Hematopoietic multipotent progenitor cell (in vitro differentiated cells): ENCODE measurements around the genes PLXNB2 and ACR.

DNA sequence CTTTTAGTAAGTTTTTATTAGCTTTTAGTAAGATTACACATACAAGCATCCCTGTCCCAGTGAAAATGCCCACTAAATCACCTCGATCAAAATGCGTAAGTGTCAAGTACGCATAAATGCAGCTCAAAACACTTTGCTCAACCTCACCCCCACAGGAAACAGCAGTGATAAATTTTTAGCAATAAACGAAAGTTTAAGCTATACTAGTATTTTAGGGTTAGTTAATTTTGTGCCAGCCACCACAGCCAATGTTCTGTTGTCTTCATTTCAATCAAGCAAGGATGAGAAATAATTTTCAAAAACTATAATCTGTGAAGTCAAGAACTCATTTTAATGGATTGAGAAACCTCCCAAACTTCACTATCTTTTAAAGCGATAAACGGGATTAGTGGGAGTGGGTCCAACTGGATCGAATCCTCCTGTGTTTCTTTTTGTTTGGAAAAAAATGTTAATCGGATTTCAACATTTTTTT is 963 bp upstream of the MLC1 start:
- CAGE, long polyA plus RNA = no peak

- CAGE, long polyA plus RNA = no peak
Observed at GRCh38 chr22:50158047-50158529, 12.4 kb upstream of the PANX2 start.

DNA sequence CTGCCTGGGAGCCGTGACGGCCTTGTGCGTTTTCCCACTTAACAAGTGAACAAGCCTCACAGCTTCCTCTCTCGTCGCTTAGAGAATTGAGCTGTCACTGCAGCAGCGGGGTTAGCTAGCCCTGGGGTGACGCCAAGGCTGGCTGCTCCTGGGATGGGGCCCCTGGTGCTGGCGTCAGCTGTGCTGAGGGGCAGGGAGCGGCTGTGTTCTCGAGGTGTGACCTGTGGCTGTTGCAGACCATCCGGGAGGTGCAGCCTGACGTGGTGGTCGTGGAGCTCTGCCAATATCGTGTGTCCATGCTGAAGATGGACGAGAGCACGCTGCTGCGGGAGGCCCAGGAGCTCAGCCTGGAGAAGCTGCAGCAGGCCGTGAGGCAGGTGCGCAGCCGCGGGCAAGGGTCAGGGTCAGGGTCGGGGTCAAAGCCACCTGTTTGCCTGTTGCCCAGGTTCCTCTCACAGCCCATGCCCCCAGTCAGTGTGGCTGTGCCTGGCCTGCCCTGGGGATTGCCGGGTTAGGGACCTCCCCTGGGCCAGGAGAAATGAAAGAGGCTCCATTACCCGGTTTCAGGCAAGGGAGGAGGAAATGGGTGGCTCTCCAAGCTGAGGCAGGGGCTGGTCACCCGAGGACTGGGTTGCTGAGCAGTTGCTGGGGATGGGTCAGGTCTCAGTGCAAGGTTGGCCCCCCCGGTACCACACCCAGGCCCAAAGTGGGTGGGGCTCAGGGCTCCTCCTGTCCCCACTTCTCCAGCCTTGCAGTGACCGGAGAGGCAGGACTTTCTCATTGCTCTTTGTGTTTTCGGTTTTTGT is 5.9 kb upstream of the SELENOO start:
- CAGE, long polyA plus RNA = no peak

DNA sequence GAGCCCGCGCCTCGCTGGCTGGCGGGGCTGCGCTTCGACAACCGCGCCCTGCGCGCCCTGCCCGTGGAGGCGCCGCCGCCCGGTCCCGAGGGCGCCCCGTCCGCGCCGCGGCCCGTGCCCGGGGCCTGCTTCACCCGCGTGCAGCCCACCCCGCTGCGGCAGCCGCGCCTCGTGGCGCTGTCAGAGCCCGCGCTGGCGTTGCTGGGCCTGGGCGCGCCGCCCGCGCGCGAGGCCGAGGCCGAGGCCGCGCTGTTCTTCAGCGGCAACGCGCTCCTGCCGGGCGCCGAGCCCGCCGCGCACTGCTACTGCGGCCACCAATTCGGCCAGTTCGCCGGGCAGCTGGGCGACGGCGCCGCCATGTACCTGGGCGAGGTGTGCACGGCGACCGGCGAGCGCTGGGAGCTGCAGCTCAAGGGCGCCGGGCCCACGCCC is 356 bp downstream of the SELENOO start:
- CAGE, long polyA plus RNA = no peak

- CAGE, long polyA plus RNA = no peak
Observed at GRCh38 chr22:50209842-50210351, 9.1 kb downstream of the SELENOO start.

GRCh38 chr22:50278417-50279301 is 8.5 kb upstream of the MAPK11 start:
- CAGE, long polyA plus RNA = no peak

GRCh38 chr22:50306969-50308246 is at the start of gene PLXNB2:
Gene PLXNB2, minus strand, starts transcription at chr22:50307646.
- CAGE, long polyA plus RNA = start-site peak on the minus strand at chr22:50307585-50307652, 229 reads

DNA sequence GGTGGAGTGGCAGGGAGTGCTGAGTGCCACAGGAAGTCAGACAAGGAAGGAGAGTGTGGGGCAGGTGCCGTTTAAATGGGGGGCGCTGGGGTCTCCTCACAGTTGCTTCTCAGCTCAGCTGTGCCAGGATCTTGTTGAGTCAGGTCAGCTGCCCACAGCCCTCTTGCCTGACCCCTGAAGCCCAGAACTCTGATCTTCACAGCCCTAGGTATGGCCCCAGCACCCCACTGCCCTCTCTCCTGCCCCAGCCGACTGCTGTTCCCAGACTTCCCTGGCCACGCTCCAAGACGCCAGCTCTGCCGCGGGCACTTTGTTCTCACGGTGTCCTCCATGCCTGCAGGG is 1.1 kb upstream of the MIOX start:
- CAGE, long polyA plus RNA = no peak

GRCh38 chr22:50530815-50531399 is 1.1 kb upstream of the TYMP start:
- CAGE, long polyA plus RNA = no peak

GRCh38 chr22:50568622-50569718 is 6.3 kb upstream of the SYCE3 start:
- CAGE, long polyA plus RNA = no peak

- CAGE, long polyA plus RNA = no peak
Observed at GRCh38 chr22:50571005-50571856, 7.0 kb downstream of the CPT1B start.

GRCh38 chr22:50622589-50623560 is 5.1 kb downstream of the ARSA start:
- CAGE, long polyA plus RNA = no peak

- CAGE, long polyA plus RNA = no peak
Observed at GRCh38 chr22:50657869-50658457, 30.0 kb upstream of the ARSA start.

DNA sequence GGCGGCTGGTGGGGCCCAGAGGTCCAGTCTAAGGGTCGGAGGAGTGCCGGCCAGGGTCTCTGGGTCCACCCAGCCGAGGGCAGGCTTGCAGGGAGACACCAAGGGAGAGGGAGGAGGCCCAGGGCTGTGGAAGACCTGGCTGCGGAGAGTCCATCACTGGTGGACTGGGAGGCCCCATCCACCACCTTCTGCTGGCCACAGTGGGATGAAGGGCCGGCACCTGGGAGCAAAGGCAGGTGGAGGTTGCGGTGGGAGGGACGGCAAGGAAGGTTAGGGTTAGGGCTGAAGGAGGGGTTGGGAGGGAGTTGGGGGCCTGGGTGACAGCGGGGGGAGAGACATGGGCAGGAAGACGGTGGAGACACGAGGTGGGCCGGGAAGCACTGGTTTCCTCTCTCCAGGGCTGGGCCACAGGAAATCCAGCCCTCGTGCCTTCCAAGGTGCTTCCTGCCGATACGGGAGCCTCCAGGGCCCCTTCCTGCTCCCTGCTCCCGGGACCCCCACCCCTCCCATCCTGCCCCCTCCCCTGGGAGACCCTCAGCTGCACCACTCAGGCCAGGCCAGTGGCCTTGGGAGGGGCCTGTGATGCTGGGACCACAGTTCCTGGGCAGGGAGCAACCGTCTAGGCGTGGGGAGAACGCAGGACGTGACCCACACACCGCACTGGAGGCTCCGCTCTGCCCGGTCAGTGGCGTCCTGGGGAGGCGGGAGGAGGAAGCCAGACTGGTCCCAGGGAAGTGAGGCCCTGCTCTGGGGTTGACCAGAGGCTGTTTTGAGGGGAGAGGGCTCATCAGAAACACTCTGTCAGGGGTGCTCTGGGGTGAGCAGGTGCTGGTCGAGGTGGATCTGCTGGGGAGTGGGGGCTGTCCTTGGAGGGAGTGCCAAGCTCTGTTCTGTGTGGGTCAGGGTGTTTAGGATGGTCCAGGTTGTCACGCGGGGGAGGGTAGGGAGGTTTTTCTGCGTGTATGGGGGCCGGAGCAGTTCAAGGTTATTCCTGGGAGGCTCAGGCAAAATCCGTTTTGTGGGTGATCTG is 44.5 kb upstream of the ARSA start:
- CAGE, long polyA plus RNA = no peak

- CAGE, long polyA plus RNA = no peak
Observed at GRCh38 chr22:50695420-50696642, 42.2 kb upstream of the ACR start.

DNA sequence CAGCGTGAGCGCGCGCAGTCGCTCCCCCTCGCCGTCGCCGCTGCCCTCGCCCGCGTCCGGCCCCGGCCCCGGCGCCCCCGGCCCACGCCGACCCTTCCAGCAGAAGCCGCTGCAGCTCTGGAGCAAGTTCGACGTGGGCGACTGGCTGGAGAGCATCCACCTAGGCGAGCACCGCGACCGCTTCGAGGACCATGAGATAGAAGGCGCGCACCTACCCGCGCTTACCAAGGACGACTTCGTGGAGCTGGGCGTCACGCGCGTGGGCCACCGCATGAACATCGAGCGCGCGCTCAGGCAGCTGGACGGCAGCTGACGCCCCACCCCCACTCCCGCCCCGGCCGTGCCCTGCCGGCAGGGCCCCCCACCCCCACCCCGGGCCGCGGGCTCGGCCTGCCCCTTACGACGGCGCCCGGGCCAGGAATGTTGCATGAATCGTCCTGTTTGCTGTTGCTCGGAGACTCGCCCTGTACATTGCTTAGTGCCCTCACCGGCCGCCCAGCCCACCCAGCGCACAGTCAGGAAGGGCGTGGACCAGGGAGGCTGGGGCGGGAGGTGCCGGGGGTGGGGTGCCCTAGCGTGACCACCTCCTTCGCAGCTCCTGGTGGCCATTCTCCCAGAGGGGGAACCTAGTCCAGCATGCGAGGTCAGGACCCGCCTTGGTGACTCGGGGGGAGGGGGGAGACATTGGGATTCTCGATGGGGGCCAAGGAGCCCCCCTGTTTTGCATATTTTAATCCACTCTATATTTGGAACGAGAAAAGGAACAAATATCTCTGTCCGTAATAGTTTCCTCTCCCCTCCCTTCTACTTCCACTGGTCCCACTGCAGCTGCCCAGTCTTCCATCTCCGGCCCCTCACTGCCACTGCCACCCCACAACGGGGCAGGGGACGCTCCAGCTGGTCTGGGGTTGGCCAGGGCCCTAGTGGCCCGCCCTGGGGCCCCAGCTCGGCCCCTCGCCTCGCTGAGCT is 6.7 kb upstream of the ACR start:
- CAGE, long polyA plus RNA = no peak

DNA sequence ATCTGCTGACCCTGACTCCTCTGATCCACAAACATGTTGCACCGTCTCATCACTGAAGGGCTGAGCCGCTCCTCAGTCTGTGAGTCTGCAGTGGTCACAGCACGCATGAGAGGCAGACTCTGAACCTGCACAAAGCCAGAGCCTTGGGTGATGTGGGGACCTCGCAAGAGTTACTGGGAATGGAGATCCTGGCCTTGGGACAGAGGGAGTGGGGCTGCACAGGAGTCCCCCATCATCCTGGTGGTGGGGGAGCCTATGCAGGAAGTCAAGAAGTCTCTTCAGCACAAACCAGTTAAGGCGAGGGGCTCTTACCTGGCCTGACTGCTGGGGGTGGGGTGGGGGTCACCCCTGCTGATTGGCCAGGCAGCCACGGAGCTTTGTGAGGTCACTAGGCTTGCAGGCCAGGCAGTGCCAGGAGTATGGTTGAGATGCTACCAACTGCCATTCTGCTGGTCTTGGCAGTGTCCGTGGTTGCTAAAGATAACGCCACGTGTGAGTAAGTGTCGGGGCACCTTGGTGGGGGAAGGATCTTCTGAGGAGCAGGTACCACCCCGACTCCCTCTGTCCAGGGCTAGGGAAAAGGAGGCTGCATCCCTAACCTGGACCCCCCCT is at the start of gene ACR:
Gene ACR (plus strand): TSS at position 388 of the 612 bp plus-strand sequence.
- CAGE, long polyA plus RNA = no peak